ENCODE measurements around a stretch of chr12.

DNA sequence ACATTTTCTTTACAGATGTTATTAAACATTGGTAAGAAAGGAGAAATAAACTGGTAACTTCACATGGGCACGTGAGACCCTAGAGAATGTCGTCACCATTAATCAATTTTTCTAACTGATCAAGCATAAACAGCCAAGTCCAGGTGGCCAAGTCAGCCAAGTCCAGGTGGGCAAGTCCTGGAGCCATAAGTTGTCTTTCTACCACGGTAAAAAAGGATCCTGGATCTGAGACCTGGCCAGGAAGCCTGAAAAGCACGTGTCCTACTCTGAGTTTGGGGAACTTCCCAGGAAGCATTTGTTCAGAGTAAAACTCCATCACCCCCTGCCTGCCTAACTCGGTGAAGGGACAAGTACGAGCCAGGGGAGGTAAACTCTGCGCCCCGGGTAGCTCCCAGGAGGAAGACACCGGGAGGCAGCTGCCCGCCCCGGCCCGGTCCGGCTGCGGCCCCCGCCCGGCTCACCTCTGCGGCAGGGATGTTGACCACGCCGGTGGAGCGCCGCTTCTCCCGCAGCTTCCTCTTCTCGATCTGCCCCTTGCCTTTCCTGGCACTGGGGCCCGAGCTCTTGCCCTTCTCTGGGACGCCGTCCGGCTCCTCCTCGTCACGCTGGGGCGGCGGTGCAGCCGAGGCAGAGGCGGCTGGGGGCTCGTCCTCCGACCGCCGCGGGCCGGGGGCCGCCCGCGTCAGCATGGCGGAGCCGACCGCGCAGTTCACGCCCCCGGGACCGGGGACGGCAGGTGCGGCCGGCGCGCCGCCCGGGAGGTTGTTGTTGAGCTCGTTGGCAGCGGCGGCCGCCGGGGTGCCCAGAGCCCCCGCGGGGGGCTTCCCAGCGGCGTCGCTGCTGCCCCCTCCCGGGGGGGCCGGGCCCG lies 1.3 kb downstream of the PAWR start:
- PRO-cap: no peak
- RAMPAGE, long total RNA, 4 experiments: no peak in any of the 4 experiments

DNA sequence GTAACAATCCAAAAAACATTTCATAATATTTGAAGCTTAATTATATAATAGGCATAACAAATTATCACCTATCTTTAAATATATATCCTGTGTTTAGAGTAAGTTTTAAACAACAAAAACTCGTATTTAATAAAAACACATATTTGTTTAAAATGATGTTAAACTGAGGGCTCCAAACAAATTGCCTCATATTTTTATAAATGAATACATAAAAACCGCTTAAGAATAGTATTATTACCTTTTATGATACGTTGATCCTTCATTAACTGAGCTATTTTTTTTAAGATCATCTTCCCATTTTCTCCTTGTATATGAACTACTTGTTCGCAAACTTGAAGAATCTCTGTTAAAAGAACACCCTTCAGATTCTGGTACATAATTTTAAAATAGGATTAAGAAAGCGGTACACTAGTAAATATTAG lies 116.2 kb upstream of the PAWR start:
- PRO-cap: no peak
- RAMPAGE, long total RNA, 4 experiments: no peak in any of the 4 experiments

GRCh38 chr12:80704362-80704964 lies 3.0 kb upstream of the MYF6 start:
- PRO-cap: no peak
- RAMPAGE, long total RNA, 4 experiments: no peak in any of the 4 experiments

- PRO-cap: no peak
- RAMPAGE, long total RNA, 4 experiments: no peak in any of the 4 experiments
Measured at GRCh38 chr12:80714018-80714574, 2.6 kb upstream of the MYF5 start.

- PRO-cap: no peak
- RAMPAGE, long total RNA, 4 experiments: no peak in any of the 4 experiments
Measured at GRCh38 chr12:80777623-80778763, 61.3 kb downstream of the MYF5 start.

DNA sequence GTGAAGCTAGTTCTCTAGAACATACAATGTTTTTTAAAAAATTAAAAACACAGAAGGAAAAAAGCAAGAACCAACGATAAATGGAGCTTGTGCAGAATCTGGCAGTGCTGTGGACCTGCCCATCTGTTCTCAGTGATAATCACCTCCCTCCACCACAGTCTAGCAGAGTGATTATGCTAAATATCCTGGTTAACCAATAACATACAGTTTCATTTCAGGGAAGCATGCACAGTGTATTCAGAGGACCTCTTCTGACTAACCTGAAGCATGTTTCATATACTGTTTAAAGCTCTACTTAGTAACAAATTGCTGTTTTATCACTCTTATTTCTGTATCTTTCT lies 160.9 kb downstream of the PPFIA2 start:
- PRO-cap: no peak
- RAMPAGE, long total RNA, 4 experiments: no peak in any of the 4 experiments

- PRO-cap: no peak
- RAMPAGE, long total RNA, 4 experiments: no peak in any of the 4 experiments
Measured at GRCh38 chr12:82359051-82359493, 743 bp downstream of the METTL25 start.

DNA sequence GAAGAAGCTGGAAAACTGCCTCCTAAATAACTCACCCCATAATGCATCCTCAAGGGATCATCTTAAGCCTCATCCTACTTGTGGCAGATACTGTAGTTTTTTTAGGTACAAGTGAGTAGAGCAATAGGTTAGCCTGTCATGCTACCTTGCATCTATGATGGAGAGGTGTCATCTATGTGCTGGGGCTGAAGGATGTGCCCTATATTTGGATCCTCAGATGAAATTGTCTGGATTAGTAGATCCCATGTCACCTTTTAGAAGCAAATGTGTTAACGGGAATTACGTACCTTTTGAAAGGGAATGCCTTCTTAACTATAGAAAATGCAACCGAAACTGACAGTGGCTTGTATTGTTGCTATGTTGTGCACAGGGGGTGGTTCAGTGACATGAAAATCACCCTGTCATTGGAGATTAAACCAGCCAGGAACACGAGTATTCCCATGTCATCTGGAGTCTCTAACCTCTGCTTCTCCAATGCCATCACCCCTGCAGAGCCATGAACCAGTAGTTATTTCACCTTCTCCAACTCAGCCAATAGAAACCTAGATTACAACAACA lies 110.2 kb downstream of the METTL25 start:
- PRO-cap: no peak
- RAMPAGE, long total RNA, 4 experiments: no peak in any of the 4 experiments

DNA sequence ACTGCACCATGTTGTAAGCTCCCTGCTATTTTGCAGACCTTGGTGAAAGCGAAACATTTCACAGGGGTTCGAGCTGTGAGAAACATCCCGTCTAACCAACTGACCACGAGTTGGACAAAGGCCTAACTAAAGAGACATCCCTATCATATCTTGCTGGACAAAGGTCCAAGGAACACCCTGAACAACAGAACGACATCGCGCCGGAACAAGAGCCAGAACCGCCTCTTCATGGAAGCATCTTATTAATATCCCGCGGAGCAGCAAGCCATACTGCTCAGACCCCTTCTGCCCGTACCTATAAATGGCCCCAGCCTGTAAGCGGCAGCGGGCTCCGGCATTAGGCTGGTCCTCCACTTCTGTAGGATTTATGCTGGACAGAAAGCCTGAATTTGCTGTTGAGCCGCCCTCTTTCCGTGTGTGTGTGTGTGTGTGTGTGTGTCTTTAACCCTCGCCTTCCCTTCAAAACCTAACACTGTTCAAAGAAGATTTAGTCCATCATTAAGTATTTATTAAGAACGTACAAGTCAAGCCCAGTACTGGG lies 2.0 kb downstream of the SLC6A15 start:
- PRO-cap: no peak
- RAMPAGE, long total RNA, 4 experiments: no peak in any of the 4 experiments

- PRO-cap: no peak
- RAMPAGE, long total RNA, 4 experiments: no peak in any of the 4 experiments
Measured at GRCh38 chr12:85317789-85318683, 38.0 kb downstream of the ALX1 start.

GRCh38 chr12:88371383-88371743 lies 208.9 kb downstream of the KITLG start:
- PRO-cap: no peak
- RAMPAGE, long total RNA, 4 experiments: no peak in any of the 4 experiments

- PRO-cap: no peak
- RAMPAGE, long total RNA, 4 experiments: no peak in any of the 4 experiments
Measured at GRCh38 chr12:88925840-88926039, 345.5 kb upstream of the KITLG start.

GRCh38 chr12:88944165-88944709 lies 364.0 kb upstream of the KITLG start:
- PRO-cap: no peak
- RAMPAGE, long total RNA, 4 experiments: no peak in any of the 4 experiments

DNA sequence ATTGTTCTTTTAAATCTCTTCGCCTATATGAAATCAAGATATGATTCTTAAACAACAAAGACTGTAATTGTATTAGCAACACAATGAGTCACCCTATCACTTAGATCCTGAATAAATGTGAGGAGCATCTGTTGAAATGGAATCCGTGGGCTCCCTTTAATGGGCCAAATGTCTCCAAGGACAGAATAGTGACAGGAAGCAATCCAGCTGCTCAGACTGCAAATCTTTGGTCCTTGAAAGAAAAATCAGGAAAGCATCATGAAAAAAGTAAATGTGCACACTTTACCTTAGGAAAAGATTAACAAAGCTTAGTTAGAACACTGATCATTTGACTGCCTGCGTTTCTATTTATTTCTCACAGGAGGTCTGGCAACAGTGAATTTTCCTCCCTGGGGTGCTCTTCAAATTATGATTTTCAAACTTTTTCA lies 271.1 kb downstream of the DUSP6 start:
- PRO-cap: no peak
- RAMPAGE, long total RNA, 4 experiments: no peak in any of the 4 experiments

DNA sequence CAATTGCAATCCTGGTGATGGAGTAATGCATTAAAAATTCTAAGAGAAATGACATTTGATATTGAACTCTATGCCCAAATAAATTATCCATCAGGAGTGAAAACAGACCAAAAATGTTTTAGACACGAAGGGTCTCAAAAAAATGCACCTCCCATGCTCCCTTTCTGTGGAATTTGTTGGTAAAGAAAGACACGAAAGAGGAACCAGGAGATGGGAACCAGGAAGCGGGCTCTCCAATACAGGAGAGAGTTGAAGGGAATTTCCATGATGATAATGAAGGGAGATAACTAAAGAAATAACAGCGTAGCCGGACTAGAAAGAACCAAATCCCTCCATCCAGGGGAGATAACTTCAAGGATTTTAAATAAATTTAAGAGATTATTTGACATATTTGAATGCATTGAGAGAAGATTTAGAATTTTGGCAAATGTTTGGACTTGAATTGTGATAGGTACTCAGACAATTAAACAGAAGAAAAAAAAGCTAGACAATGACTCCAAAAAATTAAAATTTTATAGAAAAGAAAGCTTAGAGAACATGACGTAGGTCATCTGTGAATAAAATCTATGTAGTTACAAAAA lies 182.9 kb downstream of the DUSP6 start:
- PRO-cap: no peak
- RAMPAGE, long total RNA, 4 experiments: no peak in any of the 4 experiments

DNA sequence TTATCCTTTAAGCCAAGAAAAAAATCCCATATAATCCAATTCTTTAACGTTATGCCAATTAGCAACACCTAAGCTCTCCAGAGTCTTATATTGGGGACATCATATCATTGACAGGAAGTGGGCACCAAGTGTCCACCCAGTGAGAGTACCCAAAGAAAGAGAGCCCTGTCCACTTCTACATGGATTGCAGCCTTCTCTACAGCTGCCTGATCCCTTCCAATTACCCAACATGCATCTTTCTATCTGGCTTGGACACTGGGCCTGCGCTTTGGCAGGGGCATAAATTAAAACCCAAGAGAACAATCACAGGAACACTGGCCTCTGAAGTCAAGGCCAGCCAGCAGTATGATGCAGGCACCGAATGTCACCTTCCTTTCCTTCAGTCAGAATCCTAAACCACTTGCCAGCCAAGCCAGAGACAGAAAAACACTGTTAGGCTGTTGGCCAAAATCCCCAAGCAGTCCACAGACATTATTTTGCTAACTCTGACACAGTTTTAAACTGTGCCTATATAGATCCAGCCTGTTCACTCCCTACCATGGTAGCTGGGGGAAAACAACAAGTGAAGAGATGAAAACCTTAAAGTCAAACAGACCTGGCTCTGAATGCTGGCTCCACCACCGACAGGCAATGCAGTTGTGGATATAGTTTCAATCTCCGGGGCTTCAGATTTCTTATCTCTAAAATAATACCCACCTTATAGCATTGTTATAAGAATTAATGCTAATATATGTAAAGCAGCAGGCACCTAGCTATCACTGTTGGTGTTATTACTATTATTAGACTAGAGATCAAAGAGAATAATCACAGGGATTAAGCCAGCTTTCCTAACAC lies 113.6 kb downstream of the DUSP6 start:
- PRO-cap: no peak
- RAMPAGE, long total RNA, 4 experiments: no peak in any of the 4 experiments

DNA sequence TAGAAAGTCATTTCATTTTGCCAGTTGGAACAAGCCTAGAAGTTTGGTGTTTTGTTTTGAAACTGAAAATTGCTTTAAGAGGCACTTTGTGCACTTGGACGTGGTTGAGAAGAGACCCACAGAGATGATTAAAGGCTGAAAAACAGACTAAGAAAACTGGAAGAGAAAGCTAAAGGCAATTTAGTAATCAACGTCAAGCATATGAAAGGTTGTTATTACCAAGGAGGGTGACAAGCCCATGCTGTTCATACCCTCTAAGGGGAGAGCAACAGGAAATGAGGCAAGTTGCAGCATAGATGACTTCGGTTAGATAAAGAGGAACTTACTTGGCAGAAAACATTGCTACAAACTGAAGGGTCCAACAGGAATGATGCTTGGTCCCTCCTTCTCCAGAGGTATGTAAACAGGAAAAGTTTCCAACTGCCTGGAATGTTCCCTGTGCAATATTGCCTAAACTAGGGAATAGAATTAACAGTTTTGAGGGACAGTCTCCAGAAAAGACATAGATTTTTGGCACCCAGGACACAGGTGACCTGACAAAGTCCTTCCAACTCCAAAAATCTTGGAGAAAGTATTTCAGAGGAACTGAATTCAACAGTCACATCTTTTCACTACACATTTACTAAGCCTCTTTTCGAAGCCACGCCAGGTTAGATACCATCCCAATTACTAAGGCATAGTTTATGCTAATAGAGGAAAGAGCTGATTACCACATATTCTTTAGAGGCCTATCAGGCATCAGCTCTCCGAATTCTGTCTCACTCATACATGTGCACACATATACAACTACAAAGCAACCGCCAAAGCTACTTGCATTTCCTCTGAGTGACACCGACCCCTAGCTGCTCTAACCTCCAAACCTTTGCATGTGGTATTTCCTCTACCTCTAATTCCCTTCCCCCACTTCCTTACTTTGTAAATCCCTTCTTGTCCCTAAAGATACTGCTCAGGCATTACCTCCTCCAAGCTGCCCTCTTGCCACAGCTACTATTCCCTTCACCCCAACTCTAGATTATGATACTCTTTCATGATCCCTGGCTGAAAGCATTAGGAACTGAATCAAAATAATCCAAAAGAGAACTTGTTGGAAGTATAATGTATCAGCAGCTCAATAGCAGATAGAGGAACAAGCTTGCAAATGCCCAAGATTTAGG lies 107.4 kb downstream of the DUSP6 start:
- PRO-cap: no peak
- RAMPAGE, long total RNA, 4 experiments: no peak in any of the 4 experiments

- PRO-cap: no peak
- RAMPAGE, long total RNA, 4 experiments: no peak in any of the 4 experiments
Measured at GRCh38 chr12:89450934-89451230, 73.7 kb downstream of the GALNT4 start.

- PRO-cap: no peak
- RAMPAGE, long total RNA, 4 experiments: no peak in any of the 4 experiments
Measured at GRCh38 chr12:89453629-89453924, 71.0 kb downstream of the GALNT4 start.

GRCh38 chr12:89544619-89545258 lies 18.9 kb upstream of the POC1B start:
- PRO-cap: no peak
- RAMPAGE, long total RNA, 4 experiments: no peak in any of the 4 experiments

All from omental fat pad (tissue), 4 donors.